Mononuclear cell (primary cell): ENCODE measurements around the genes OTOR, DSTN and SMIM26.

DNA sequence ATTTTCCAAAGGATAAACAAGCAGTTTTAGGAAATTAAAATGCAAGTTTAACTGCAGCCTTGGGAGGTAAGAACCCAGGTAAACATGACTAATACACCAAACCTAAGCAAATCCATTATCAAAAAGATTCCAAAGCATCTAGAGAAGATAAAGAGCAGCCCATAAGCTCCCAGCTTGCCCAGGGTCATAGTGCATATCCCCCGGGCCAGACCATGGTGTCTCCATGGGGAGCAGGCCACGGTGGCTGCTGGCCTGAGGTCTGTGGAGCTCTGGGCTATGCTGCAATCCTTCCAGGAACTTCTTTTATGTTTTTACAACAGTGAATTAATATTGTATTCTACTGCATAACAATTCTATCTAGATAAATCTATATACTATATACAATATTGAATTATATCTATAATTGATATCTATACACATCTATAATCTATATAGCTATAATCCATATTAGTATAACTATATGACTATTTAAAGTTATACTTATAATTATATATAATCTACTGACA lies 278.2 kb downstream of the KIF16B start:
- RRBS: no CpG with 5 or more reads among the region's 2 CpGs

- RRBS: no CpG with 5 or more reads among the region's 10 CpGs
These were observed 122.2 kb downstream of the KIF16B start for GRCh38 chr20:16450950-16451560.

DNA sequence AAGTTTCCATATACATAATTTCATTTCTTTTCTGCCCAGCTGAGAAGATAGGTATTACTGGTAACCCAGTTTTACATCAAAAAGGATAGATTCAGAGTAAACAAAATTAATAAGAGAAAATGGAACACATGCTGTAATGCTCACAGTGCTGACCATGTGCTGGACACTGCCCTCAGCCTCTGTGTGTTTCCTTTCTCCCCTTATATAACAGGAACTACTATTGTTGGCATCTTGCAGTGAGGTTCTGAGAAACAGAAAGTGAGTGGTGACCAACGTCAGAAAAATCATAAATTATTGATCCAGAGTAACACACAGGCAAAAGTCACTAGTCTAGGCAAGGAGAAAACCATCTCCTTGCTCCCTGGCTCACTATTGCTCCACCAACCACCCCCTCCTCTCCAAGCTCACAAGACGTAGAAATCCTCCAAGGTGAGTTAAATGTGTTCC lies 89.8 kb downstream of the KIF16B start:
- RRBS: no CpG with 5 or more reads among the region's 2 CpGs

DNA sequence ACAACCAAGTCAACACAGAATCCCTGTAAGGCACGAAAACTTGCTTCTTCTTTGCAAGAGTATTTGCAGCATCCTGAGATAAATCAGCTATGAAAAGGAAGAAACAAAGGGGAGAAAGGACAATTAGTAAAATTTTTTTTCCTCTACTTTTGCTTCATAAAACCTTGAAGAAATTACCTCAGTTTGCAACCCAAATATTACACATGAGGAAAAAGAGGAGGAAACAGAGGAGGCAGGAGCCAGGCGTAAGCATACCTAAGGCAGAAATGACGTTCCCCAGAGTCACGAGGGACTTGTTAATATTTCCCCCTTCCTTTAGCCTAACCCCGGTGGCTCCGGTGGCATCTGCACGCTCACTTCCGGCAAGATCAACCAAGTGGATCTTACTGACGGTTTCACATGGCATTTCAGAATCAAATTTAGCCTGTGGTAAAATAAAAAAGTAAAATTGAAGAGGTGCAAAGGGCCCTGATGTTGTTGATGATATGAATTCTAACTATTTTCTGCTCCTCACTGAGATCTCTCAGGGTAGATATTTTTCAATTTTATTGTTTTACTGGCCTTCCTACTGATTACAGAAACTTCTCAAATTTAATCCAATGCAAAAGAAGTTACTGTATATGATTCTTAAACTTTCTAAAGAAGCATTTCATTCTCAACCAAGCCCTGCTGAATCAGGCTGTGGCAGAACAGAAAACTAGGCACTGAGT lies 67.3 kb downstream of the KIF16B start:
- RRBS: no CpG with 5 or more reads among the region's 9 CpGs

DNA sequence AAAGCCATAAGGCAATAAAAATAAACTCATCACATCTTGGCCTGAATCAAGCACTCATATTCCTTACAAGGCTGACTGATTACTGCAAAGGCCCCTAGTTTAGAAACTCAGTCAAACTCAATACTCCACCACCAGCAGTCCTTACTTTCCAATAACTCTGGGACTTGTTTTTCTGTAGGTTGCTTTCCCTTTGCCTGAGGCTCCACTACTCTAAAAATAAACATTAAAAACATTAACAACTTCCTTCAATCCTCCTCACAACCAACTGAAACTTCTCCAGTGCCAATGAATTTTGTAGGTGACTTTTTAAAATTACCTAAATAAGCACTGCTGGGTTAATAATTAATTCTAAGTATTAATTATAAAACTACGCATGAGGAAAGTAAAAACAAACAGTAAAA lies 3.8 kb downstream of the KIF16B start:
- RRBS: no CpG with 5 or more reads among the region's 1 CpG

DNA sequence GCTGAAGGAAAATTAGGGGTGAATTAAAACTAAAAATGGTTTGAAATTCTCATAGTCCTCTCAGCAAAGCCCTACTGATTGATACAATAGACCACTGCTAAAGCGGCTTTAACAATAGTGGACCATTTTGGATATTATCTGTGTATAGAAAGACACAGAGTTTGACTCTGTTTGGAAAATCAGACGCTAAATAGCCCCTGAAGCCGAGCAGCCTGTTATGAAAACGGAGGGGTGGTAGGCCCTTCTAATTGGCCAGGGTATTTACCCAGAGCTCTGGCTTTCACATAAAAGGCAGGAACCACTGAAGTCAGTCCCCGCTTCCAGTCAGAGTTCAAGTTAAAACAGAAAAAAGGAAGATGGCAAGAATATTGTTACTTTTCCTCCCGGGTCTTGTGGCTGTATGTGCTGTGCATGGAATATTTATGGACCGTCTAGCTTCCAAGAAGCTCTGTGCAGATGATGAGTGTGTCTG lies at the start of gene OTOR:
OTOR (plus strand) TSS at position 313 of the 472 bp plus-strand sequence.
- RRBS: no CpG with 5 or more reads among the region's 7 CpGs

- RRBS: 1% methylated on average over 41 of the region's 67 CpGs
These were observed at the start of gene DSTN for GRCh38 chr20:17569642-17570325. DSTN (plus strand) TSS chr20:17570075.

DNA sequence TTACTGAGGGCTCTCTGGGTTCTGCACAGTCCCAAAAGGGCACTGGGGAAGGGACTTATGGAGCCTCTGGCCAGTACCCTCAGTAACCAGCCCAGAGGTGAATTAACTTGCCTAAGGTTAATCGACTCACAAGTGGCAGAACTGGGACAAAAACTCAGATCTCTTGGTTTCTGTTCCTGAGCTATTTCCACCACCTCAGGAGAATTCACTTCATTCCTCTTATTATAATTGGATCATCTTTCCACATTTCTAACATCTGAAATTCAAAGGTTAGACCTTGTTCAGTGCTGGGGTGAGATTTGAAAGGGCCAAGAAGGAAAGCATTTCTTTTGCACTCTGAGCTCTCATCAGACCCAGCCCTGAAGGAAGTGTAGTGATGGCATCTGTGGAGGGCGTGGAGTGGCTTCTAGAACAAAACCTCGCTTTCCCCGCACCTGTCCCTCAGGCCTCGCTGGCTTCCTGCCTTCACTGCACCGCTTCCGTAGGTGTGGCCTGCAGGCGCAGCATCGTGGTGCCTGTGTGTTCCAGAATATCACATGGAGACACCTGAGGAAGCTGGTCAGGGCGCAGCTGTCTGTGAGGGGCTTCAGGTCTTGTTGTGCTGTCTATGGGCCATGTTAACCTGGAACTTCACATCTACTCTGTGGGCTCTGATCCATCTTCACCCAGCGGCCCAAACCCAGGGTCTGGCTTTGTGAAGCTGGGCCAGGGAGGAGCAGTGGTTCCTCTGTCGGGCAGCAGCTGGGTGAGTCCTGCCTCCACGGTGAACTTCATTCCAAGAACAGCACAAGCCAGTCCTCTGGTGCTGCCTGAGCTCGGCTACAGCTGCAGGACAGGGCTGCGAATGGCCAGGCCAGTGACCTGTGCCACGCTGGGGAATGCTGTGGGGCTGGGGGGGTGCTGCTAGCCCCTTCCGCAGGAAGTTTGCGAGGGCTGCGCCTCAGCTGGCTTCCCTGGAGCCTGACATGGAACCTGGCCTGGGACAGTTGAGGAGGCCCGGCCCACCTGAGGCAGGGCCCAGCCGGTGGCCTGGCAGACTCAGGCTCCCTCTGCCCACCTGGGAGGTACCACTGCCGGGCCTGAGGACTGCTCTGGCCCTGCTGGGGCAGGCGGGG lies 40.8 kb downstream of the DSTN start:
- RRBS: 87% methylated on average over 2 of the region's 23 CpGs

DNA sequence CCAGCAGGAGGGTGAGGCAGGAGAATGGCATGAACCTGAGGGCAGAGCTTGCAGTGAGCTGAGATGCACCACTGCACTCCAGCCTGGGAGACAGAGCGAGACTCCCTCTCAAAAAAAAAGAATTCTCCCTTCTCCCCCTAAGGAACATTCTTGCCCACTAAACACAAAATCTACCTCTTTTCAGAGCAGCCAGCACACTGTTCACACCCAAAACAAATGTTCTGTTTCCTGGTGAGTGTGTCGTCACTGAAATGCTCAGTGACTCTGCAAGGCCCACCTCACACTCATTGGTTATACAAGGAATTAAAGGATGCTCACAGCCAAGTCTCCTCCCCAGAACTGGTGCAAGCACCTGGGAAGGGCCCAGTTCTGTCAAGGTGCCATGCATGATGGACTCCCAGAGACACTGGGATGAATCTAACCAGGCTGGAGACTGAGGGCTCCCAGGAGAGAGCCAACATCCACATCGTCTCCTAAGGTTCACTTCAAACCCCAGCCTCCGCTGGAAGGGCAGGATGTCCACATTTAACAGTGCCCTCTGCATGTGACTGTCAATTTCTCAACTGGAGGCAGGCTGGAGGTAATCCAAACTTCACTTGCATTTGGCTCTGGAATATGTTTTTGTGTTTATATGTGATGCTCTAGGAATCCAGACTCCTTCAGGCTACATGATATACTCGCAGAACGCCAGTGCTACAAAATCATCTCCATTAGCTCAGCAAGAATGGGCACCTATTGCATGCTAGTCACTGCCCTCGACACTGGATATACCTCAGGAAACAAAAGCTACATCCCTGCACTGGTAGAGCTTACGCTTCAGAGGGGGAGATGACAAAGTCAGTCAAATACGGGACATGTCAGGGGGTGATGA lies 7.2 kb downstream of the RRBP1 start:
- RRBS: no CpG with 5 or more reads among the region's 9 CpGs

- RRBS: no CpG with 5 or more reads among the region's 7 CpGs
These were observed 133.4 kb downstream of the SNX5 start for GRCh38 chr20:17835245-17835506.

- RRBS: no CpG with 5 or more reads among the region's 10 CpGs
These were observed 124.9 kb downstream of the SNX5 start for GRCh38 chr20:17843533-17844263.

DNA sequence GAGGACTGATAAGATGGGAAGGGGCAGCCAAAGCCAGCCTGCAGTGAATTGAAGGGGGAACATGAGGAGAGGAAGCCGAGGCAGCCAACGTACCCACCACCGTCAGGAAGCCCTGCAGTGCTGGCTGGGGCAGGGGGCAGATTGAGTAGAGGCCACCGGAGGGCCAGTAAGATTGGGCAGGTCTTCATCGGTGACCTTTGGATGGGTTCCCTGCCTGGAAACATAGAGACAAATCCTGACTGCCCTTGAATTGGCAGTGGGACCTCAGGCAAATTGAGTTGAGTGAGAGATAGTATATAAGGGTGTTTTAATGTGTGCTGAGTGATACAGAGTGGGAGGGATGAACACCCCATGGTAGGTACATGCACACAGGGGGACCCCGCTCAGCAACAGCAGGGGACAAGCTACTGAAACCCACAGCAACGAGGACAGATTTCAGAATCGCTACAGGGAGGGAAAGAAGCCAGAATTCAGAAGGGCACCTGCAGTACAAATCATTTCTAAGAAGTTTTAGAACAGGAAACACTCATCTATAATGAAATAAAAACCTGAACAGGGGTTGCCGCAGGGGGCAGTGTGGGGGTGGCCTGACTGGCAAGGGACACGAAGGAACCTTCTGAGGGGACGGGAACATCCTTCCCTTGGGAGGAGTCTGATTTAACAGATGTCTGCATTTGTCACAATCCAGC lies 90.0 kb downstream of the SNX5 start:
- RRBS: no CpG with 5 or more reads among the region's 11 CpGs

DNA sequence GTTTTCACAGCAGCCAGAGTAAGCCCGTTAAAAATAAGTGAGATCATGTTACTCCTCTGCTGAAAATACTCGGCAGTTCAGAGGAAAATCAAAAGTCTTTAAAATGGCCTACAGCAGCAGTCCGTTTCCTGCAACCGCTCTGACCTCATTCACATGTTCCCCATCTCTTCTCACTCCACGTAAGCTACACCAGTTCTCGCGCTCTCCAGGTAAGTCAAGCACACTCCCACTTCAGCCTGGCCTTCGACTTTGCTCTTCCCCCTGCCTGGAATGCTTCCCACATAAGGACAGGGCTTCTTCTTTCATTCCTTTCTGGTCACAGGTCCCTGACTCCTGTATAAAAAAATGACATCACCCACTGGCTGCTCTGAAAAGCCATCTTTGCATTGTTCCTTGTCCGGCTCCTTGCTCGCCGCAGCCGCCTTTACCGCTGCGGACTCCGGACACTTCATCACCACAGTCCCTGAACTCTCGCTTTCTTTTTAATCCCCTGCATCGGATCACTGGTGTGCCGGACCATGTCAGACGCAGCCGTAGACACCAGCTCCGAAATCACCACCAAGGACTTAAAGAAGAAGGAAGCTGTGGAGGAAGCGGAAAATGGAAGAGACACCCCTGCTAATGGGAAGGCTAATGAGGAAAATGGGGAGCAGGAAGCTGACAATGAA lies 42.8 kb downstream of the MGME1 start:
- RRBS: 98% methylated on average over 10 of the region's 22 CpGs

DNA sequence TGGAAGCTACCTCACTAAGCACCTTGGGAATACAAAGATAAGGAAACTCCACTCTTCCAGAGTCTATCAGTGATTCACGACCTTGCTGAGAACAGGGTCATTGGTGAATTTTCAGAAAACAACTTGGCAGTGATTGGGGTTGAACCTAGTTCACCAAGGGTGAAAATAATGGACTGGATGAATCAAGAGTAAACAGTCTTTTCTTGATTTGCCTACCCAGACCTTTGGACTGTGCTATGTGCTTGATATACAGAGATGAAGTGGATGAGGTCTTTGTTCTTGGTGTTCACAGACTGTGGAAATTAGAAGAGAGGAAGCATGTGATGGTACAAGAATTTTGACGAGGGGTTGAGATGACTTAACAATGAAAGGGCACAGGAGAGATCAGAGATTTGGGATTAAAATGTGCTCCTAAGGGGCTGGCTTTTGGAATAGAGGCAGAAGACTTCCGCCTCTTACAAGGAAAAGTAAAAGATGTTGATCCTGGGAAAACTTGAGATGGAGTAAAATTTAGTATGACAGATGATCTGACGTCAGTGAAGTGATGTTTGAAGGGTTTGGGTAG lies 1.2 kb downstream of the KAT14 start:
- RRBS: no CpG with 5 or more reads among the region's 4 CpGs

- RRBS: no CpG with 5 or more reads among the region's 28 CpGs
These were observed 452 bp downstream of the ZNF133 start for GRCh38 chr20:18288664-18289293.

GRCh38 chr20:18328891-18329158 lies 40.5 kb downstream of the ZNF133 start:
- RRBS: no CpG with 5 or more reads among the region's 2 CpGs

GRCh38 chr20:18566798-18567865 lies at the start of gene SMIM26:
SMIM26 (plus strand) TSS chr20:18567432.
- RRBS: 2% methylated on average over 23 of the region's 54 CpGs

- RRBS: 3% methylated on average over 7 of the region's 34 CpGs
These were observed 19.4 kb upstream of the SCP2D1 start for GRCh38 chr20:18793823-18794977.

DNA sequence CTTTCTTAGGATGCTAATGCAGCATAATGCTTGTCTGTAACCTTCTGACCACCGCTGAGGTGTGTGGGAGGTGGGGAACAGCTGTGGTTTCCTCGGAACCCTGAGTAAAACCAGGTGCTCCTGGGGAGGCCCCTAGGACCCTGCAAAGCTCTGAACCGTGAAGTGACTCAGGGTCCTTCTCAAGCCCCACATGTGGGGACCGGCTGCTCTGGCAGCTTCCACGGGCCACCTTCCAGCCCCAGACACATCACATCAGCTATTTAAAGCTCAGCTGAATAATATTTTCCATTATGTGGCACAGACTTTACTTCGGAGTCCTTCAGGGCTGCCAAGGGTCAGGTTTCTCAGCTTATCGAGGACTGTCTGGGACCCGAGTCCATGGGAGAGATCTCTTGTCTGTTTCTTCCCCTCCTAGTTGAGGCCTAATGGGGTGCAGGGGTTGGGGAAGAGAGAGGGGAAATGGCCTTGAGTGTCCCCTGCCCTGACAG lies 186.2 kb upstream of the SLC24A3 start:
- RRBS: no CpG with 5 or more reads among the region's 8 CpGs